Measurements from ENCODE around the genes TAS2R19 and TAS2R43.

- PRO-cap, 3 experiments = no peak in any of the 3 experiments
- RAMPAGE, long total RNA, 2 experiments = no peak in any of the 2 experiments
- RRBS = no CpG with 5 or more reads among the region's 2 CpGs
Observed at GRCh38 chr12:11022438-11022941, at the start of gene TAS2R19. TSS of gene TAS2R19 (minus strand) at chr12:11022620.

GRCh38 chr12:11092064-11092478 is at the start of gene TAS2R43:
TSS of gene TAS2R43 (minus strand) at chr12:11092313.
- PRO-cap, 3 experiments = no peak in any of the 3 experiments
- RAMPAGE, long total RNA, 2 experiments = no peak in any of the 2 experiments
- RRBS = no CpG with 5 or more reads among the region's 7 CpGs

DNA sequence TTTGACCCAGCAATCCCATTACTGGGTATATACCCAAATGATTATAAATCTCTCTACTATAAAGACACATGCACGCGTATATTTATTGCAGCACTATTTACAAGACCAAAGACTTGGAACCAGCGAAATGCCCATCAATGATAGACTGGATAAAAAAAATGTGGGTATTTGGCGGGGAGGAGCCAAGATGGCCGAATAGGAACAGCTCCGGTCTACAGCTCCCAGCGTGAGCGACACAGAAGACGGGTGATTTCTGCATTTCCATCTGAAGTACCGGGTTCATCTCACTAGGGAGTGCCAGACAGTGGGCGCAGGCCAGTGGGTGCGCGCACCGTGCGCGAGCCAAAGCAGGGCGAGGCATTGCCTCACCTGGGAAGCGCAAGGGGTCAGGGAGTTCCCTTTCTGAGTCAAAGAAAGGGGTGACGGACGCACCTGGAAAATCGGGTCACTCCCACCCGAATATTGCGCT is 12.7 kb downstream of the PRB4 start:
- PRO-cap, 3 experiments = no peak in any of the 3 experiments
- RAMPAGE, long total RNA, 2 experiments = no peak in any of the 2 experiments
- RRBS = no CpG with 5 or more reads among the region's 23 CpGs

GRCh38 chr12:11580126-11580903 is 69.2 kb upstream of the ETV6 start:
- PRO-cap, 3 experiments = no peak in any of the 3 experiments
- RAMPAGE, long total RNA, 2 experiments = no peak in any of the 2 experiments
- RRBS = no CpG with 5 or more reads among the region's 3 CpGs

DNA sequence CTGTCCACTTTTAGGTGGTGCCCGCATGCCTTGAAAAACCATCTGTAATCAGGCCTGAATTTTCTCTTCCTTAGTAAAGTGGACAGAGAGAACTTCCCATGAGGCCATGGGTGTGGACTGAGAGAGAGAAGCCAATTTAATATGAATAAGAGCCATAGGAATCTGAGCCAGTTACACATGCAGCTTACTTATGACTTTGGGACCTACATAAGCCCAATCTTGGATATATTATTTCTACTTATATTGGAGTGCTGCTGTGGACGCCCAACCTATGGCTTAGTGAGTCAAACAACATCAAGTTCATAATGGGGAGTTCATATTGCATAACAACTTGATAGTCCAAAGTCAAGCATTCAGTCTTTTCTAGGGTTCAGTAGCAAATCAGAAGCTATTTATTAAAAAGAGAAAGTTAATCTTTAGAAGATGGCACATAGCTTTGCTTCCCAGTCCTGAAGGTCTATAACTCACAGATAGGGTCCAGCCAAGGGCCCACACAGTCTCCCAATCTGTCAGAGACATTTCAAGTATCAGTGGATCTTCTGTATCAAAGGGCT is 11.0 kb upstream of the ETV6 start:
- PRO-cap, 3 experiments = no peak in any of the 3 experiments
- RAMPAGE, long total RNA, 2 experiments = no peak in any of the 2 experiments
- RRBS = no CpG with 5 or more reads among the region's 2 CpGs

- PRO-cap, 3 experiments = no peak in any of the 3 experiments
- RAMPAGE, long total RNA, 2 experiments = no peak in any of the 2 experiments
- RRBS = no CpG with 5 or more reads among the region's 1 CpG
Observed at GRCh38 chr12:11675305-11676019, 26.0 kb downstream of the ETV6 start.

- PRO-cap, 3 experiments = peak in 3 of 3 experiments; most common plus-strand start chr12:11758824 (in 1); most common minus-strand start chr12:11759035 (in 2)
- RAMPAGE, long total RNA, 2 experiments = no peak in any of the 2 experiments
- RRBS = no CpG with 5 or more reads among the region's 17 CpGs
Observed at GRCh38 chr12:11758403-11759646, 109.4 kb downstream of the ETV6 start.

GRCh38 chr12:11770136-11770713 is 120.8 kb downstream of the ETV6 start:
- PRO-cap, 3 experiments = no peak in any of the 3 experiments
- RAMPAGE, long total RNA, 2 experiments = no peak in any of the 2 experiments
- RRBS = no CpG with 5 or more reads among the region's 7 CpGs

GRCh38 chr12:11890980-11892184 is 179.4 kb upstream of the BCL2L14 start:
- PRO-cap, 3 experiments = no peak in any of the 3 experiments
- RAMPAGE, long total RNA, 2 experiments = no peak in any of the 2 experiments
- RRBS = no CpG with 5 or more reads among the region's 20 CpGs

- PRO-cap, 3 experiments = no peak in any of the 3 experiments
- RAMPAGE, long total RNA, 2 experiments = no peak in any of the 2 experiments
- RRBS = no CpG with 5 or more reads among the region's 12 CpGs
Observed at GRCh38 chr12:11909274-11909620, 161.5 kb upstream of the BCL2L14 start.

- PRO-cap, 3 experiments = peak in 3 of 3 experiments; most common plus-strand start chr12:12032979 (in 2); most common minus-strand start chr12:12033189 (in 2)
- RAMPAGE, long total RNA, 2 experiments = no peak in any of the 2 experiments
- RRBS = no CpG with 5 or more reads among the region's 32 CpGs
Observed at GRCh38 chr12:12032416-12033611, 37.9 kb upstream of the BCL2L14 start.

DNA sequence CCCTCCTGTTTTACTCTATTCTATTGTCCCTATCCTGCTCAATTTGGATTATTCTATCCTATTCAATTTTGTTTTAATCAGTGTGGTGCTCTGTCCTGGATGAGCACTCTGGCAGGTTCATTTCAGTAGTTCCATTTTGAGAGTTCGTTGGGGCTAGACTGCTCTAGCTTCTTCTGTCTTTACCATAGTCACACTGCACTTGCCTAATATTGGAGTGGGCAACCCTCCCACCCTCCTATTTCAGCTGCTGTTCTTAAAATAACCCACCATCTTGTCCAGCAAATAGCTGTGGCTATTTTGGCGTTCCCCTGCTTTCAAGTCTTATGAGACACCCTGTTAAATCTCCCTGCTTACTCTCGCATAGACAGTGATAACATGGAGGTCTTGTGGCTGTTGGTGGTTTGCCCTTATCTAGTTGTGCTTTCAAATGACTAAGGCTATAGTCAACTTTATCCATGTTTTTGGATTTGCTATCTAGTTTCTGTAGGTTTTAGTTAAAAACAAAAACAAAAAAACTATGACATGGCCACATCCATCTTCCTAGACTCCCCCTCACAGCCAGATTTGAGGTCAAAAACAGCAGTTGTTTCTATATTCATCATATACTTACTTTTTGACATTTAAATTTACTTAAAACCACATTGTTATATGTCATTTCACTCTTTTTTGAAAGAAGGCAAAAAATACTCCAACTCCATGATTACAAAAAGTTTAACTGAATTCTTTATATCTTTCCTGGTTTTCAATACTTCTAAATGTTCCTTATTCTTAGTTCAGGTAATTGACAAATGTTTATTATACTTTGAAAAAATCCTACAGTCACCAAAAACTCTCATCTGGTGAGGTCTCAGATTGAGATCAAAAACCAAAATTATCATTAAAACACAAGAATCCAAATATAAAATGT is 65.4 kb downstream of the LRP6 start:
- PRO-cap, 3 experiments = no peak in any of the 3 experiments
- RAMPAGE, long total RNA, 2 experiments = no peak in any of the 2 experiments
- RRBS = no CpG with 5 or more reads among the region's 3 CpGs

- PRO-cap, 3 experiments = no peak in any of the 3 experiments
- RAMPAGE, long total RNA, 2 experiments = no peak in any of the 2 experiments
- RRBS = no CpG with 5 or more reads among the region's 4 CpGs
Observed at GRCh38 chr12:12219700-12219991, 47.2 kb downstream of the LRP6 start.

DNA sequence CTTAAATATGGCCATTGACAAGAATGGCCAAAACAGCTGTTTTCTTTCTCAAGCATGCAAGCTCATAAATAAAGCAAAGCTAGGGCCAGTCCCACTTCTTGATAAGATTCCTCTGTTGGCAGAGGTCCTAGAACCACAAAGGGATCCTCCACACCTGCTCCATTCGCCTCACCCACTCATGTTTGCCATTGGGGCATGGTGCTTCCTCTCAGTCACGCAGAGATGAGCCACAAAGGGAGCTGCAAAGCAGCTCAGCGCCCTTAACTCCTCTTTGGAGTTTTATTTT is 16.7 kb downstream of the MANSC1 start:
- PRO-cap, 3 experiments = no peak in any of the 3 experiments
- RAMPAGE, long total RNA, 2 experiments = no peak in any of the 2 experiments
- RRBS = no CpG with 5 or more reads among the region's 3 CpGs

GRCh38 chr12:12357866-12358546 is 1.1 kb downstream of the BORCS5 start:
- PRO-cap, 3 experiments = no peak in any of the 3 experiments
- RAMPAGE, long total RNA, 2 experiments = no peak in any of the 2 experiments
- RRBS = no CpG with 5 or more reads among the region's 9 CpGs

DNA sequence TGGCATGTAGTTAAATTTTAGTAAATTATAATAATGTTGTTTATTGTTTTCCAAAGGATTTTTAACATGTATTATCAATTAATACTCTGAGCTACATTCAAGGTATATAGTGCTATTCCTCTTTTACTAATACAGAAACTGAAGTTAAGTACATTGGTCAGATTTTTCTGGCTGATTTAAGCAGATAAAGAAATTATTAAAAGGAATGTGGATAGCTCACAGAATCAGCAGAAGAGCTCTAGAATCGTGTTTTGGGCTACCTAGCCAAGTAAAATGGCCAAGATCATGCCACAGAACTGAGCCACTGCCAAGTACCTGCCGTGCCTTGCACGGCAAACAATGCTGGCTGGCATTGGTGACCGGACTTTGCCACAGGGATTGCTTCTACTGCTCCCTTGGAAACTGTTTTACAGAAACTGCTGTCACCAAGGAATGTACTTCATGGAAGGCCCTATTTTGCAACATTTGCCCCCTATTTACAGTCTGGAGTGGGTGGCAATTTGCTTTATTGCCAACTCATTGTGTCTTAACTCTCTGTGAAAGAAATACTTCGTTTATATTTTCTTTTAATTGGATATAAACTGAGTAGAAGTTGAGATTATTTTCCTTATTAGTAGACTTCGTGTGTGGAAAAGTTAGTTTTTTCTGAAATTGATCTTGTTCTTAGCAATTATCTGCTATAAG is 48.9 kb downstream of the BORCS5 start:
- PRO-cap, 3 experiments = no peak in any of the 3 experiments
- RAMPAGE, long total RNA, 2 experiments = no peak in any of the 2 experiments
- RRBS = no CpG with 5 or more reads among the region's 6 CpGs

DNA sequence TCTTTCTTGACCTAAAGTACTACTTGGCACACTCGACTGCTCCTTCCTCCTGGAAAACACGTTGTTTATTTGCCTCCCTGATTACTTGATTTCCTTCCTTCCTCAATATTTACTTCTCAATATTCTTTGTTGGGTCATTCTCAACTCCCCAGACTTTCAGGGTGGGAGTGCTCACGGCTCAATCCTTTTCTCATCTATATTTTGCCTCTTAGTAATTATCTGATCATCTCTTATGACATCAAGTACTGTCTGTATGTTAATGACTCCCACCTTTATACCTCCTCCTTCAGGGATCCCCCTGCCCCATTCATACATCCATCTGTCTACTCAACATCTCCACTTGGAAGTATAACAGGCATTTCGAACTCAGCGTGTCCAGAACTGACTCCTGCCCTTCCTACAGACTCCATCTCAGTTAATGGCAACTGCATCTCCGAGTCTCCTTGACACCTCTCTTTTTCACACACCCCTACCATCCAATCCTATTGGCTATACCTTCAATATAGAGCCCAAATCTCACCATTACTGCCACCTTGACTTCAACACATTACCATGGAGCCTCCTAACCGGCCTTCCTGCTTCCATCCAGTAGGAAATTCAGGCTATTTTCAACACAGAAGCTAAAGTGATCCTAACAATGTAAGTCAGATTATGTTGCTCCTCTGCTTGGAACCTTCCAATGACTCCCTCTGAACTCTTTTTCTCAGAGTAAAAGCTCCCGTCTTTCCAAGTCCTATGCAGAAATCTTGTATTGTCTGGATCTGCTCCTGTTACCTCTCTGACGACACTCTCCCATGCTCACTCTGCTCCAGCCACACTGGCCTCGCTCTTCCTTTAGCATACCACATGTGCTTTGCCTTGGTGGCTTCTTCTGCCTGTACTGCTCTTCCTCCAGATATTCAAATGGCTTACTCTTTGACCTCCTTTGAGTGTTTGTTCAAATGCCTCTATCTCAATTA is 69.6 kb downstream of the DUSP16 start:
- PRO-cap, 3 experiments = no peak in any of the 3 experiments
- RAMPAGE, long total RNA, 2 experiments = no peak in any of the 2 experiments
- RRBS = no CpG with 5 or more reads among the region's 10 CpGs

DNA sequence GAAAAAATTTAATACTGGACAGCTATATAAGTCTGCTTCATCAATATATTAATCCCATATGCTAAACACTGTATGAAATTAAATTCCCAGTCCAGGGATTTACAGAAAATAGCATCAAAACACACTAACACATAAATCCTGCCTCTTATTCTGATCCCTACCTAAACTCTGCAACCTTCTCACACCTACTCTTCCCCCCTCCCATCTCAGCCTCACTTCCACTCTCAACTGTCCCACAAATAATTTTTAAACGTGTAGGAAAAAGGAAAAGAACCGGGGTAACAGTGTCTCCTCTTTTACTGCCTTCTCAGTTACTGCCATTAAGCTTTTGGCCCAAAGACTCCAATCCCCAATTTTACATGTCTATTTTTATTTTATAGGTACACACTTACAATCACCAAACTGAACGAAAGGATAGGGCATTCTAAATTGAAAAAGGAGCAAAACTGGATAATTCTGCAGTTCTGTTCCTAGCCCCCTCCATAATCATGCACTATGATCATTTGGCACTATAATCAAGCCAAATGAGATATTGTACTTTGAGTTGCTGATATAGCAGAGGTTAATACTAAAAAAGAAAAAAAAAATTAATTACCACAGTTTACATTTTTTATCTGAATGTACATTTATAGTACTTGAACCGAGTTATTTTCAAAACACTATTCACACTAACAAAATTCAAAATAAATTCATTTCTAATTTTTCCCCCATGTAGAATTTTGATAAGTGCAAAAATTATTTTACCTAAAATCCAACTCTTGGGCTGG is 2.8 kb downstream of the DUSP16 start:
- PRO-cap, 3 experiments = peak in 3 of 3 experiments; most common plus-strand start position 249 of the sequence (in 2); most common minus-strand start position 230 of the sequence (in 1)
- RAMPAGE, long total RNA, 2 experiments = no peak in any of the 2 experiments
- RRBS = no CpG with 5 or more reads among the region's 4 CpGs

- PRO-cap, 3 experiments = no peak in any of the 3 experiments
- RAMPAGE, long total RNA, 2 experiments = no peak in any of the 2 experiments
- RRBS = no CpG with 5 or more reads among the region's 3 CpGs
Observed at GRCh38 chr12:12616507-12617109, 4.9 kb downstream of the CREBL2 start.

- PRO-cap, 3 experiments = peak in 3 of 3 experiments; most common plus-strand start chr12:12719740 (in 3); most common minus-strand start chr12:12719525 (in 1)
- RAMPAGE, long total RNA, 2 experiments = no peak in any of the 2 experiments
- RRBS = no CpG with 5 or more reads among the region's 9 CpGs
Observed at GRCh38 chr12:12719423-12720376, 2.5 kb downstream of the CDKN1B start.